Sigmoid colon (tissue), 4 donors: ENCODE data around the gene PWWP2B.

- PRO-cap, result no peak
- RAMPAGE, long total RNA, 4 experiments, result no peak in any of the 4 experiments
Observed at GRCh38 chr10:131972648-131973337, 8.9 kb downstream of the BNIP3 start.

- PRO-cap, result no peak
- RAMPAGE, long total RNA, 4 experiments, result no peak in any of the 4 experiments
Observed at GRCh38 chr10:131996525-131997301, 15.0 kb upstream of the BNIP3 start.

DNA sequence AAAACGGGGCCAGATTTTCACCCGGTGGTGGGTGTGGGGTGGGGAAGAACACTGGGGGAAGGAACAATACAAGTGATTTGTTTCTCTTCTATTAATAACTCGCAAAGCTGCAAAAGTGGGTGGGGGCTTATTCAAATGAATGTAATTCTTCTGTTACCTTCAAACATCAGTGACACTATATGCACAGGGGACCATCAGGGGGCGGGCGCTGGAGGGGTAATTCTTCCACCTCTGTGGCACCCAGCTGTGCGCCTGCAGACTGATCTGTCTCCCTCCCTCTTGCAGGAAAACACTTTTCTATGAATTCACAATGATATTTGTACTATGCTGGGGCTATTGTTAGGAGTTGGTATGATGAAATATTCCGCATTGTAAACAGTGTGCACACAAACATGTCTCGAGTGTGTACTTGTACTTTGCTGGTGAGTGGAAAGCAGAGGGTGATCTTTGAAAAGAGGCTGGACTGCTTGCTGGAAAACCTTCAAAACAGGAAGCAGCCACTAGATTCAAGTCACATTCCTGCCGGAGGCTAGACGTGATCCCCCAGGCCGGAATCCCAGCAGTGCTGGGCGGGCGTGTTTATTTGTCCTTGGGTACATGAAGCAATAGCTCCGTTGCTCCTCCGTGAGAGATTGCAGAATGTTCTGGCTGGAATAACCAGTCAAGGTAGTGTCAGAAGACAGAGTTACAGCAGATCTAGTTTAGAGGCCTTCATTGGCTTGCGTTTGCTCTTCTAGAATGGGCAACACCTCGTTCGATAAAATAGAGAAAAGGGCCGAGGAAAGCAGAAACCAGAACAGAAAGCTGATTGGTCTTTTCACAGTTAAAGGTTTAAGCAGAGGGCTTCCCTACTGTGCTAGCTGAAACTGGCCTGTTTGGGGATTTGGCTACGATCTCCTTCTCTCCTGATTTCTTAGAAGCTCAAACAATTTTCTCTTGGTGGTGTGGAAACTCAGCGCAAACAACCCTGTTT, 15.9 kb upstream of the BNIP3 start:
- PRO-cap, result no peak
- RAMPAGE, long total RNA, 4 experiments, result no peak in any of the 4 experiments

DNA sequence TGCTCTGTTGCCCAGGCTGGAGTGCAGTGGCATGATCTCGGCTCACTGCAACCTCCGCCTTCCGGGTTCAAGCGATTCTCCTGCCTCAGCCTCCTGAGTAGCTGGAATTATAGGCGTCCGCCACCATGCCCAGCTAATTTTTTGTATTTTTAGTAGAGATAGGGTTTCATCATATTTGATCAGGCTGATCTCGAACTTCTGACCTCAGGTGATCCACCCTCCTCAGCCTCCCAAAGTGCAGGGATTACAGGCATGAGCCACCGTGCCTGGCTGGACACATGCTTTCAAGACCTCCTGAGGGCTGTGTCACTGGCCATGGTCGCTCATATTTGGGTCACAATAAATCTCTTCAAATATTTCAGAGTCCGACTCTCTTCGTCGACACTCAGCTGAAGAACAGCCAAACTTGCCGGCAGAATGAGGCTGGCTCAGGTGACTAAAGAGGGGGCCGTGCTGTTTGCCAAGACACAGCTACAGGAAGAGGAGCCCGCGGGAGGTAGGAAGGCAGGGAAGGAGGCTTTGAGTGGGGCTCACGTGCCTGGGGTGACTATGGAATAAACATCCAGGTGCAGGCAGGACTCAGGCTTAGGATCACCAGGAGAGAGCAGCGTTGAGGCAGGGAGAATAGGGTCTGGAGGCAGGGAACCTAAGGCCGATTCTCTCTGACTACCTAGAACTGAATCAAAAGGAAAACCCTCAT, 19.3 kb upstream of the BNIP3 start:
- PRO-cap, result no peak
- RAMPAGE, long total RNA, 4 experiments, result no peak in any of the 4 experiments

- PRO-cap, result no peak
- RAMPAGE, long total RNA, 4 experiments, result no peak in any of the 4 experiments
Observed at GRCh38 chr10:132162923-132163573, 23.7 kb upstream of the DPYSL4 start.

GRCh38 chr10:132320028-132320449, 12.0 kb upstream of the LRRC27 start:
- PRO-cap, result no peak
- RAMPAGE, long total RNA, 4 experiments, result no peak in any of the 4 experiments

GRCh38 chr10:132388700-132389934, 7.9 kb upstream of the PWWP2B start:
- PRO-cap, result no peak
- RAMPAGE, long total RNA, 4 experiments, result no peak in any of the 4 experiments

GRCh38 chr10:132396900-132397974, at the start of gene PWWP2B:
Gene PWWP2B, plus strand, starts transcription at chr10:132397200.
- PRO-cap, result bidirectional peak, plus-strand start at chr10:132397189, minus-strand start at chr10:132397095
- RAMPAGE, long total RNA, 4 experiments, result no peak in any of the 4 experiments

DNA sequence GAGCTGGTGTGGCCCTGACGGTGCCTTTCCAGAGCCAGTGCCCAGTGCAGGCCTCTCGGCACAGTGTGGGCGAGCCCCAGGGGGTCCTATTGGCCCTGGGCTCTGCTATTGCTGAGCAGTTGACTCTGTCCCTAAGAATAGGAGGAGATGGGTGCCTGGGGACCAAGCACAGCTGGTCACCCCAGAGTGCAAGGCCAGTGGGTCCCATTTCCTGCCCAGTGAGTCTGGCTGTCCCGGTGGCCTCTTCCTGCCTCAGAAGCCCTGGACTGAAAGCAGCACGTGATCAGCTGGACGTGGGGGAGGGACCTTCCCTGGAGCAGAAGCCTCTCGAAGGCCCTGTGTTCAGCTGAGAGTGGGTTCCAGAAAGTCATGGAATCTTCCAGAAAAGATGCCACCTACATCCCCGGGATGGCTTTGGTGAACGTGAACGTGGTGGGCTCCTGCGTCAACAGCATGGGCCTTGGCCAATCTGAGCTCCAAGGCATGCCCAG, 42.0 kb downstream of the PWWP2B start:
- PRO-cap, result no peak
- RAMPAGE, long total RNA, 4 experiments, result no peak in any of the 4 experiments

- PRO-cap, result no peak
- RAMPAGE, long total RNA, 4 experiments, result no peak in any of the 4 experiments
Observed at GRCh38 chr10:132511607-132512209, 25.9 kb upstream of the INPP5A start.

GRCh38 chr10:132546504-132547671, 9.3 kb downstream of the INPP5A start:
- PRO-cap, result no peak
- RAMPAGE, long total RNA, 4 experiments, result no peak in any of the 4 experiments

- PRO-cap, result no peak
- RAMPAGE, long total RNA, 4 experiments, result no peak in any of the 4 experiments
Observed at GRCh38 chr10:132629090-132629653, 91.6 kb downstream of the INPP5A start.

DNA sequence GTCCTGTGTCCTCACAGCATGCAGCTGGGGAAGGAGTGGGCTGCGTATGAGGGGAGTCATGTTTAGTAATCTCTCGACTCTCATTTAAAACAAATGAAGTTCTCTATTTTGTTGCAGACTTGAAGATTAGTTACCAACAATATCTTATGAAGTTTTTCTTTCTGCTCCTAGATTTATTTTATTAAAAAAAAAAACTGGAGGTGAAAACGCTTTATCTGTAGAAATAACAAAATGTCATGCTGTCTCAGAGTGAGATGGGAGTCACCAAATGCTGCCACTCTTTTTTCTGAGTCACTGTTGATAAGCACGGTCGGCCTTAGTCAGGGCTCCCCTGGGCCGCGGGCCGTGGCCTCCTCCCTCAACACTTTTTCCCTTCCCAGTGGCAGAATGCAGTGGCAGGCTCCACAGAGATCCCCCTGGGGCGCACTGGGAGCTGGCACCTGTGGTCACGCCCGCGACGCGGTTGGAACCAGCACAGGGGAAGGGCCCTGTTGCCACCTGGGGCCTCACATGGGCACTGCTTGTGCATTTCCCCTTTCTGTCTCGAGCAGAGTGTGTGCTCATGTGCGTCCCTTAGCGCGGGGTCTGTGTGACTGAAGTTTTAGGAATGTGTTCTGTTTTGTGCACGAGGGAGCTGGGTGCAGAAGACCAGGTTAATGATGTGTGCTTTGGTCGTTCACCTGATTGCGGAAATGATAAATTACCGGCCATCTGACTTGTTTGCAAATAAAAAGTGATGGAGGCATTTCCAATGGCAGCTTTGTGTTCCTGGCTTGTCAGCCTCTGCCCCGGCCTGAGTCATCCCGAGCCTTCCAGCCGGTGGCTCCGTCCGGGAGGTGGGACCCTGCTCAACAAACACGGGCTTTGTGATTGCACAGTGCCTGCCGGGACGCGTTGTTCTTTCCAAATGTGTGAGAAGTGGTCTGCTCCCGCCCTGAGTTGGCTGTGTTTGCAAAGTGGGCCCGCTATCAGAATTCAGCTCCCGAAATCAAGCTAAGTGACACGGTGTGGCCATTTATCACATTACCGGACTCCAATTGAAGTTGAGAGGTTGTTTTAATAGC, 100.7 kb downstream of the NKX6-2 start:
- PRO-cap, result no peak
- RAMPAGE, long total RNA, 4 experiments, result no peak in any of the 4 experiments

- PRO-cap, result no peak
- RAMPAGE, long total RNA, 4 experiments, result no peak in any of the 4 experiments
Observed at GRCh38 chr10:132702548-132702814, 83.5 kb downstream of the NKX6-2 start.

- PRO-cap, result no peak
- RAMPAGE, long total RNA, 4 experiments, result no peak in any of the 4 experiments
Observed at GRCh38 chr10:132704974-132705698, 80.8 kb downstream of the NKX6-2 start.

DNA sequence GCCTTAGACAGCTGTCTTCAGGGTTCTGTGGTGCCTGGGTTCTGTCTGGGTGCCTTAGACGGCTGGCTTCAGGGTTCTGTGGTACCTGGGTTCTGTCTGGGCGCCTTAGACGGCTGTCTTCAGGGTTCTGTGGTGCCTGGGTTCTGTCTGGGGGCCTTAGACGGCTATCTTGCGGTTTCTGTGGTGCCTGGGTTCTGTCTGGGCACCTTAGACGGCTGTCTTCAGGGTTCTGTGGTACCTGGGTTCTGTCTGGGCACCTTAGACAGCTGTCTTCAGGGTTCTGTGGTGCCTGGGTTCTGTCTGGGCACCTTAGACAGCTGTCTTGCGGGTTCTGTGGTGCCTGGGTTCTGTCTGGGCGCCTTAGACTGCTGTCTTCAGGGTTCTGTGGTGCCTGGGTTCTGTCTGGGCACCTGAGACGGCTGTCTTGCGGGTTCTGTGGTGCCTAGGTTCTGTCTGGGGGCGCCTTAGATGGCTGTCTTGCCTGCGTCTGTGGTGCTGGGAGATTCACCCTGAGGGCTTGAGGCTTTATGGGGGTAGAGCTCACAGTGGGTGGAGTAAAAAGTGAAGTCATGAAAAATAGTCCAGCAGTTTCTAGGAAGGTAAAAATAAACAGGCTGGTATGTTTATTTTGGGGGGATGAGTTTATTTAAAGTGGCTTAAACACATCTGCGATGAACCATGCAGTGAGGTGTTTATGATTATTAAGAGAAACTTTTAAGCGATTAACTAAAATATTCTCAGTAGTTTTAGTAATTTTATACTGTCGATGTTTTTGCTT, 64.4 kb downstream of the NKX6-2 start:
- PRO-cap, result no peak
- RAMPAGE, long total RNA, 4 experiments, result no peak in any of the 4 experiments

DNA sequence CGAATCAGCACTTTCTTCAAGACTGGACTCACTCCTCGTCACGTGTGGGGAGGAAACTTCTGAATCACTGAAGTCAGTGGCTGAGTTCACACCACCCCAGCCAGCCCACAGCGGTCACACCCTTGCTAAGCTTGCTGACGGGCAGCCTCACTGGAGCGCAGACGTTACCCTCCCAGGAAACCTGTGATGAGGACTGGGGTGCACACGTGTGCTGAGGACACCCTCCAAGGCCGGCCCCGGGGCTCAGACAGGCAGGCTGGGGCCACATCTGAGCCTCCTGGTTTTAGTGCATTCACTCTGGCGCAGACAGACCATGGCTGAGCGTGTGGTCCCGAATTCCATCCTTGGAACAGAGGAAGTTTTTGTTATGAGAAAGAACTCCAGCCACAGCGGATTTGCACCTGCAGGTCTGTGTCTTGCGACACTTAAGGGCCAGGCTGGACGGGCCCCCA, 42.3 kb downstream of the NKX6-2 start:
- PRO-cap, result no peak
- RAMPAGE, long total RNA, 4 experiments, result no peak in any of the 4 experiments

DNA sequence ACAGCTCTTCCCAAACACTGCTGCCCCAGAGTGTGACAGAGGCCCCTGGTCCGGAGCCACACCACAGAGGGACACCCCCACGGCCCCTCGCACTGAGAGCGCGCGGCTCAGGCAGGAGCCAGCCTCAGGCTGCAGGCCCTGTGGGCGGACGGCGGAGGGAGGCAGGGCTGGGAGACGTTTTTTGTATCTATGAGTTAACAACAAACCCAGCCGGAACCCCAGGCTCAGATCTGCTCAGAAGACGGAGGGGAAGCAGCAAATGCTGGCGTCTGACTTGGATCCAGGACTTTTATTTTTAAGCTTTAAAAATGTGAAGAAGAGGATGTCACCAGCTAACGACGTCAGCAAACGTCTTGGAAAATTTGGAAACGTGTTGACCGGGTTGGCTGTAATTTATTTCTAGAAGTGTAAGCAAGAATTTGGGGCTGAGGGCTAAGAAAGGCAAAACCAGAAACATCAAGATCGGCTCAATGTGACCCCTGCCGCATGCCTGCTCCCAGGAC, 18.7 kb upstream of the CFAP46 start:
- PRO-cap, result no peak
- RAMPAGE, long total RNA, 4 experiments, result no peak in any of the 4 experiments

- PRO-cap, result no peak
- RAMPAGE, long total RNA, 4 experiments, result no peak in any of the 4 experiments
Observed at GRCh38 chr10:133062802-133063001, 25.0 kb upstream of the ADGRA1 start.

DNA sequence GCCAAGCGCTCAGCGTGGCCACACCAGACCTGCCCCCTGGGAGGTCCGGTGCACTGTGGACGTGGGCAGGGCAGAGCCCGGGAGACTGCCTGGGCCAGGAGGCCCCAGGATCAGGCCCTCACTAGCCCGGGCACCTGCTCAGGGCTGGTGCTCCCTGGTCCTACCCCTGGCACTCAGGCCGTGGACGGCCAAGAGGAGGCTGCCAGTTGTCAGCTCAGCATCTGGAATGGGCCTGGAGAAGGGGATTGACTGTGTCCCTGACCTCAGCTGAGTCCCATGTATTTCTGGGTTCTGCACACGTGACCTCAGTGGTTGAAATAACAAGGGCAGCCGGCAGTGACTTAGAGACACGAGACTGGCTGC, 29.7 kb downstream of the ADGRA1 start:
- PRO-cap, result no peak
- RAMPAGE, long total RNA, 4 experiments, result no peak in any of the 4 experiments